Measurements from ENCODE around the genes MCM10 and PHYH.

DNA sequence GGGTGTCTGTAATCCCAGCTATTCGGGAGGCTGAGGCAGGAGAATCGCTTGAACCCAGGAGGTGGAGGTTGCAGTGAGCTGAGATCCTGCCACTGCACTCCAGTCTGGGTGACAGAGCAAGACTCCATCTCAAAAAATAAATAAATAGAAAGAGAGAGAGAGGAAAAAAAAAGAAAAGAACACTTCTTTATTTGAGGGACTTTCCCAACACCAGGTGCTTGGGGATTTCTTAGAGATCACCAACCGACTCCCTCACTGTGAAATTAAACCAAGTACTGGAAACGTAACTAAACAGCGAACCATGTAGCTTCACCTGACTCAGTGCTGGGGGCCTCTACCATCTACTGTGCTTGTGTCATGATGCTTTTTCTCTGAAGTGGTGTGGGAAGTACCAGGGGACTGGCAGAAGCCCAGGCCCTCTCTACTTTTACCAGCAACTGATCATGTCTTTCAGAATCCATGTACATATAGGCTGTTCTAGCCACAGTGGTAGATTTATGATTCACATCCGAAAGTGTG, 6.9 kb upstream of the SEC61A2 start:
- RRBS, result no CpG with 5 or more reads among the region's 6 CpGs

- RRBS, result no CpG with 5 or more reads among the region's 9 CpGs
These were observed 20.5 kb downstream of the SEC61A2 start for GRCh38 chr10:12149894-12150490.

DNA sequence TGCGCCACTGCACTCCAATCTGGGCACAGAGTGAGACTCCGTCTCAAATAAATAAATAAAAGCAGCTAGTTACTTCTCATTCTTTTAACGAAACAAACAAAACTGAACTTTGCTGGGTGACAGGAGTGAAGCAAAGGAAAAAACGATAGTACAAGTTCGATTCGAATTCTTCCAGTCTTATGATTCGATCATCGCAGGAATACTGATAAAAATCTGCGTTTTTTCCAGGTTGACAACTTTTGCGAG, 654 bp downstream of the NUDT5 start:
- RRBS, result no CpG with 5 or more reads among the region's 10 CpGs

GRCh38 chr10:12220975-12221516, 25.1 kb downstream of the CDC123 start:
- RRBS, result no CpG with 5 or more reads among the region's 5 CpGs

DNA sequence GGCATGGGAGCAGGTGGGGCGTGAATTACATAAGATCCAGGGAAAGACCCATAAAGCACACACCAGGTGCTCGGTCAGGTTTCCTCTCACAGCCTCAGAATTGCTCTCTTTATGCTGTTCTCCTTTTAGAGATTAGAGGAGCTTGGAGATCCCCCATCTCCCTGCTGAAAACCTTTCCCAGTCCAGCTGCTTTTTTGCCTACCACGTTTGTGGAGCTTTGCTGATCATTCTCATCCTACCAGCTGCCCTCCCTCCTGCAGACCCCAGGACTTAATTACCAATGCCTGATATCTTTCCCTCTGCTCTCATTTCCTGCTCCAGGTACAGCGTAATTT, 83.7 kb downstream of the CAMK1D start:
- RRBS, result no CpG with 5 or more reads among the region's 4 CpGs

DNA sequence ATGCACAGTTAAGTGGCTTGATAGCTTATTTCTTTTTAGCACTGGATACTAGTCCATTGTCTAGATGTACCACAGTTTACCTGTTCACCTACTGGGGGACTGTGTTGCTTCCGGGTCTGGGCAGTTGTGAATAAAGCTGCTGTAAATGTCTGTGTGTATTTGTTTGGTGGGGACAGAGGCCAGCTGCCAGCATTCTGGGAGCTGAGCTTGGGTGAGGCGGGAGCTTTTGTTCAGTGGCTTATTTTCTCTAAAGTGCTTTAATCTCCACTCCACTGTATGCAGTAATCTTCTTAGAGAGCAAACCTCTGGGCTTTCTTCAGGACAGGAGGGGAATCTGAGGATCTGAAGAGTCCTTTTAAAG, 279.6 kb downstream of the CAMK1D start:
- RRBS, result no CpG with 5 or more reads among the region's 2 CpGs

GRCh38 chr10:12760786-12761359, 240.6 kb downstream of the CCDC3 start:
- RRBS, result no CpG with 5 or more reads among the region's 10 CpGs

DNA sequence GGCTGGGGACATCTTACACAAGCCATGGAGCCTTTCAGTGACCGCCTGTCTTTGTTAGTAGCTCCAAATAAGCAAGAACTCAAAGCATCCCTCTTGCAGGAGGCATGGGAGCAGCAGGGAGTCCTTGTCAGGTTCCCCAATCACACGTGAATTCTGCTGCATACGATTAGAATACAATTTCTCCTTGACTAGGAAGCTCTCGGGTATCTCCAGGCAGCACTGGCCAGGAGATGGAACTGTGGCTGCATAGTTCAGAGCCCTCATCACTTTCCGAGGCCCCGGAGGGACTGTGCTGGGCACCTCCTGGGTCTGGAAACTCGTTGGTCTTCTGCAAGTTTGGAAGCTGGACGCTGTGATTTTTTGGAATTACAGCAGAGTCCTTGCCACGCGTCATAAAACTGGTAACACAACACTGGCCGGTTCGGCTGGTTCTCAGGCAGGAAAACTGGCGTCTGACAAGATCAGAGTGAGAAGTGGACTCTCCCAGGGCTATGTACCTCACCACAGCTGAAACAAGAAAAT, 216.1 kb downstream of the CCDC3 start:
- RRBS, result no CpG with 5 or more reads among the region's 13 CpGs

- RRBS, result no CpG with 5 or more reads among the region's 8 CpGs
These were observed 104.6 kb downstream of the CCDC3 start for GRCh38 chr10:12896805-12897447.

DNA sequence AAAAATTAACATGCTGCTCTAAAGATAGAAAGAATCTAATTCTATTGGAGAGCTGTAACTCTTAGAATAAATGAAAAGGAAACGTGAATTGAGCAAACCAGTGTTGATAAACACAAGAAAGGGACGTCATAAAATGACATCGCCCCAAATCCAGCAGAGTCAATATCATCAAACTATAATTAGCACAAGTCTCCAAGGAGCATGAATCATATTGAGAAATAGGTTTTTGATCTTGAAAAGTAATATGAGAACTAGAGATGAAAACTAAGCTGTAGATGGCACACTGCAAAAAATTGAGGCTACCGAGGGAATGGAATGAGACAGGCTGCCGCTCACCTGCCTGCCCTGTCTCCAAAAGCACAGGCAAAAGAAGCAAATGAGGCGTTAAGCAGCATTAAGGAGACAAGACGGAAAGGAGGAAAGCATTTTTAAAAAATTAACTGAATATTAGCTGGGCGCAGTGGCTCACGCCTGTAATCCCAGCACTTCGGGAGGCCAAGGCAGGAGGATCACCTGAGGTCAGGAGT, 11.6 kb upstream of the OPTN start:
- RRBS, result no CpG with 5 or more reads among the region's 10 CpGs

- RRBS, result 1% methylated on average over 25 of the region's 48 CpGs
These were observed at the start of gene MCM10 for GRCh38 chr10:13161081-13161754. MCM10 (plus strand) TSS chr10:13161558.

DNA sequence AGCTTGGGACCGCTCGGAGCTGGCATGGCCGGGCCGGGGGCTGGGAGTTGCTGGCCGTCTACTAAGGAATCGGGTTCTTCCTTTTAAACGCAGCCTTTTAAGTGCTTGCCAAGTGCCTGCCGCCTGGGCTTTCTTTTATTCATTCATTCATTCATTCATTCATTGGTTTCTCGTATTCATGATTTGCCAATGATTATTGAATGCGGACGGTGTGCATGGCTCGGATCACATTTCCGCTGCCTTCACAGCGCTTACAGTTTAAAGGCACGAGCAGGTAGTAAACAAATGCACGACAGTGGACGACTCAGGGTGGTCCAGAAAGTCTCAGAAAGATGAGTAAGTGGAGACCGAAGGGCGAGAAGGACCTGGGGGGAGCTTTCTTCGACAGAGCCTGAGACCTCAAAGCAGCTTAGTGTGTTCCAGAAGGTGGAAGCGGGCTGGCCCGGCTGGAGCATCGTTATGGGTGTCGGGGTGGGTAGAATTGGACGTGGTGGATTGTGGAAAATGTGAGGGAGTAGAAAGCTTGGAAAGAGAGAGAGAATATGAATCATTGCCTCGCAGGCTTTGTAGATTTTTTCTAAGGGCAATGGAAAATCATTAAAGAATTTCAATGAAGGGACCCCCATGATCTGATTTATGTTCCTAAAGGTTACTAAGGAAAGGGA, 529 bp downstream of the MCM10 start:
- RRBS, result under 1% methylated on average over 3 of the region's 26 CpGs

GRCh38 chr10:13173665-13174075, 12.3 kb downstream of the MCM10 start:
- RRBS, result no CpG with 5 or more reads among the region's 1 CpG

- RRBS, result no CpG with 5 or more reads among the region's 12 CpGs
These were observed 27.6 kb downstream of the PHYH start for GRCh38 chr10:13272186-13272670.

- RRBS, result 2% methylated on average over 13 of the region's 38 CpGs
These were observed at the start of gene PHYH for GRCh38 chr10:13299984-13300428. PHYH (minus strand) TSS chr10:13300064.

DNA sequence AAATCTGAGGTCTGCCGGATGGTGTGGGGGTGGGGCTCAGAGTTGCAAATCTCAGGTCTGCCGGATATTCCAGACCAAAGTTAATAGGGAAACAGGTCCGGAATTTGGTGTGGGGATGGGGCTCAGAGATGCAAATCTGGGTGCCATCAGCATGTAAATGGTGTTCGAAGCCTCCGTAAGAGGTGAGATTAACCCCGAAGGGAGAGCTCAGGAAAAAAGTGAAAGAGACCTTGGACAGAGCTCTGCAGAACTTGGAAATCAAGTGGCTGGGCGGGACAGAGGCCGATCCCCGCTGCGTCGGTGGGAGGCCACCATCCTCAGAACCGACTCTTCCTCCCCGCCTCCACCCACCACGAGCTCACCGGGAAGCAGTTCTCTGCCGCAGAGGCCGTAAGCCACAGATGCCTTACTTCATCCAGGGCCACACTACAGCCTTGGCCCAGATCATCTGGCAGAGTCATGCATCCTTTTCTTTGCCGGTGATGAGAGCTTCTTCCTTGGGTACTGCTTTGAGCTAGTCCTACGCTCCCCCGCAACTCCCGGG, 1.8 kb upstream of the SEPHS1 start:
- RRBS, result 73% methylated on average over 6 of the region's 21 CpGs

DNA sequence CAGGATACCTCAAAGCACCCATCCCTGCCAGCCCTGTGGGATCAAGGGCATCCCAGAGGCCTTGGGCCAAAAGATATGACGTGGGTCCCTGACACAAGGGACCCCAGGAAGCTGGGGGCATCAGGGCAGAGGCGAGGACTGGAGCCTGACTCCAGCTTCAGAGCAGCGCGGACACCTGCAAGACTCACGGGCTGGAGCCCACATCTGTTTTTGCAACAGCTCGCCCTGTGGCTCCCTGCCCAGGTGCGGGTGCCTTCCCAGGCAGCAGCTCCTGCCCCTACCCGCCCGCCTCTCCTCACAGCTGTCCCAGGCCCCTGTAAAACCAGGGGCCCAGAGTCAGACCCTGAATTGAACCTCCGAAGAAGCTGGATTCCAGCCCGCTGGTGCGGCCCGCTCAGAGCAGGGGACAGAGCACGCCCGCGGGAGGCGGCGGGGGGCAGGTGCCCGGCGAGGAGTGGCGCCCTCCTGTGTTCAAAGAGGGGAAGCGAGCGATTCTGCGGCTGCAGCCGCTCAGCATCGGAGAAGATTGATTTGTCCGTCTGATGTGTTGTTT, 88.5 kb downstream of the BEND7 start:
- RRBS, result no CpG with 5 or more reads among the region's 27 CpGs

DNA sequence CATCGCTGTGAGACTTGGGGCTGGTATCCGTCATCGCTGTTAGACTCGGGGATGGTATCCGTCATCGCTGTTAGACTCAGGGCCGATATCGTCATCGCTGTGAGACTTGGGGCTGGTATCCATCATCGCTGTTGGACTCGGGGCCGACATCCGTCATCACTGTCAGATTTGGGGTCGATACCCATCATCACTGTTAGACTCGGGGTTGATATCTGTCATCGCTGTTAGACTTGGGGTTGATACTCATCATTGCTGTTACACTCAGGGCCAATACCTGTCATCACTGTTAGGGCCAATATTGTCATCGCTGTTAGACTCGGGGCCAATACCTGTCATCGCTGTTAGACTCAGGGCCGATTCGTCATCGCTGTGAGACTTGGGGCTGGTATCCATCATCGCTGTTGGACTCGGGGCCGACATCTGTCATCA, 55.5 kb downstream of the BEND7 start:
- RRBS, result no CpG with 5 or more reads among the region's 25 CpGs

GRCh38 chr10:13480877-13481216, 48.0 kb downstream of the BEND7 start:
- RRBS, result no CpG with 5 or more reads among the region's 4 CpGs

GRCh38 chr10:13529431-13530134, 769 bp upstream of the BEND7 start:
- RRBS, result no CpG with 5 or more reads among the region's 18 CpGs